ENCODE measurements around a stretch of chr12.

- RRBS = no CpG with 5 or more reads among the region's 3 CpGs
These were observed 13.0 kb upstream of the NOP2 start for GRCh38 chr12:6581038-6581541.

GRCh38 chr12:6605617-6606097 lies 1.5 kb downstream of the CHD4 start:
- RRBS = under 1% methylated on average over 3 of the region's 9 CpGs

DNA sequence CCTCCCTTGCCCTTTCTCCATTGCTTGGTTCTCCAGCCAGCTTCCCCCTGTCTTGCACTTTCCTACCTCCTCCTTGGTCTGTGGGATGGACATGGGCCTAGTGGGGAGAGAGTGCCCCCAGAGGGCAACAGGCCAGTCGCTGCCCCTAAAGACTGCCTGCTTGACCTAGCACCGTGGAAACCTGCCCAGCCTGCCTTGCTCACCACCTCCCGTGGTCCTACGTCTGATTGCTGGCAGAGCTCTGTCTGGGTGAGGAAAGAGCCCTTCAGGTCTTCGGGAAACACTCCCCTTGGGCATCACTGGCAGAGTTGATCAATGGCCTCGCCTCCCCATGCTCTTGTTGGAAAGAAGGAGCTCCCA lies 7.1 kb upstream of the CHD4 start:
- RRBS = no CpG with 5 or more reads among the region's 6 CpGs

- RRBS = no CpG with 5 or more reads among the region's 3 CpGs
These were observed 11.4 kb upstream of the CHD4 start for GRCh38 chr12:6618552-6619017.

- RRBS = no CpG with 5 or more reads among the region's 10 CpGs
These were observed 847 bp downstream of the ACRBP start for GRCh38 chr12:6646339-6646831.

DNA sequence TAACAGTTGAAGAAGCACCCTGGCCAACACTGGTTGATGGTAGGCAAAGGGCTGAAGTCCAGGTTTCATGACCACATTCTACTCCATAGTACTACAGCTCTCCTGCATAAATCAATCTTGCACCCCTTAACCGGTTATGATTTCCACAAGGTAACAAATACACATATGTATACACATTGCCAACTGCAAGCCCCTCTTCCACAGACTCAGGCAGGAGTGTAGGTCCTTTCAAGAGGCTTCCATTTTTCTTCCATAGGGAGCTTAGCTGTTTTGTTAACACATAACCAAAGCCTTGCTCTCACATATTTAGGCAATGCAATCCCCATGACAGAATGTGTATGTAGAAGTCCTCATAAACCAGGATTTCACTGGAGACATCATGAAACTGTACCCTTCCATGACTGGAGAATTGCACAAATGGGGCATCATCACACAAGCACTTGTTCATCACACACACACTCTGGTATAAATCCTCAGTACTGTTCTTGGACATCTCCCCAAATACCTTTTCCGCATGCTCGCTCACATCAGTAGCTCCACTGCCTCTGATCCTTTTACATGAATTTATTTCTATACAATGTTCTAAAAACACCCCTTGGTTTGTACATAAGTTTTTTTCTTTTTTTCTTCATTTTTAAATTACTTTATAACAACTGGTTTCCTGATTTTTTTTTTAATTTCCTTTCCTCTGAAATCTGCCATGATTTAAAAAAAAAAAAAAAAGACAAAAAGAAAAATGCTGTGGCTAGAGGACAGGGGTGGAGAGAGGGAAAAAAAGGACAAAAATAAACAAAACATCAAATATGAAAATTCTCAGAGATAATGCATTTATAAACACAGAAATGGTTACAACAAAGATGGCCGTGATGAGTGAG lies 3.2 kb upstream of the ING4 start:
- RRBS = no CpG with 5 or more reads among the region's 4 CpGs

GRCh38 chr12:6753326-6754549 lies 797 bp upstream of the MLF2 start:
- RRBS = no CpG with 5 or more reads among the region's 30 CpGs

DNA sequence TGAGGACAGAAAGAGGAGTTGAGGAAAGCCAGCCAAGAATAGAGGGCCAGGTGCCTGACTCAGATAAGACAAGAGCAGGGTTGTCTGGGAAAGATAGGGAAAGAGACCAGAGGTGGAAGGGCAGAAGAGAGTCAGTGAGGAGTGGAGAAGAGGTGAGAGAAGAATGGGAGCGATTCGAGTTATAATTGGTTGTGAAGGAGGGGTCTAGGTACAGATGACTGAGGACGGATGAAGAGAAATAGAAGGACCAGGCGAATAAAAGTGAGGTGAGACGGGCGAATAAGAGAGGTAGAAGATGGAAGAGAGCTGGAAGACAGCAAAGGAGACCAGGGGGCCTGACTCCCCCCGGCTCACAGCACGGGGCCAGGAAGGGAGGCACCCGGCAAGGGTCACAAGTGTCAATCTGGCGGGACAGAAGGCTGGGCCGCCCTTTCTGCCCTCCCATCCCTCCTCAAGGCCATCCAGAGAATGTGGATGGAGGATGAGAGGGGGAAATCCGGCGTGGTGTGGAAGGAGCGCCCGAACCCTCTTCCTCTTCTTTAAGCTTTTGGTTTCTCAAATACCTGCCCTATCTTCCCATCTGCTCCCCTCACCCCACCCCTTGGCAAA lies 686 bp upstream of the PTMS start:
- RRBS = 5% methylated on average over 2 of the region's 15 CpGs

DNA sequence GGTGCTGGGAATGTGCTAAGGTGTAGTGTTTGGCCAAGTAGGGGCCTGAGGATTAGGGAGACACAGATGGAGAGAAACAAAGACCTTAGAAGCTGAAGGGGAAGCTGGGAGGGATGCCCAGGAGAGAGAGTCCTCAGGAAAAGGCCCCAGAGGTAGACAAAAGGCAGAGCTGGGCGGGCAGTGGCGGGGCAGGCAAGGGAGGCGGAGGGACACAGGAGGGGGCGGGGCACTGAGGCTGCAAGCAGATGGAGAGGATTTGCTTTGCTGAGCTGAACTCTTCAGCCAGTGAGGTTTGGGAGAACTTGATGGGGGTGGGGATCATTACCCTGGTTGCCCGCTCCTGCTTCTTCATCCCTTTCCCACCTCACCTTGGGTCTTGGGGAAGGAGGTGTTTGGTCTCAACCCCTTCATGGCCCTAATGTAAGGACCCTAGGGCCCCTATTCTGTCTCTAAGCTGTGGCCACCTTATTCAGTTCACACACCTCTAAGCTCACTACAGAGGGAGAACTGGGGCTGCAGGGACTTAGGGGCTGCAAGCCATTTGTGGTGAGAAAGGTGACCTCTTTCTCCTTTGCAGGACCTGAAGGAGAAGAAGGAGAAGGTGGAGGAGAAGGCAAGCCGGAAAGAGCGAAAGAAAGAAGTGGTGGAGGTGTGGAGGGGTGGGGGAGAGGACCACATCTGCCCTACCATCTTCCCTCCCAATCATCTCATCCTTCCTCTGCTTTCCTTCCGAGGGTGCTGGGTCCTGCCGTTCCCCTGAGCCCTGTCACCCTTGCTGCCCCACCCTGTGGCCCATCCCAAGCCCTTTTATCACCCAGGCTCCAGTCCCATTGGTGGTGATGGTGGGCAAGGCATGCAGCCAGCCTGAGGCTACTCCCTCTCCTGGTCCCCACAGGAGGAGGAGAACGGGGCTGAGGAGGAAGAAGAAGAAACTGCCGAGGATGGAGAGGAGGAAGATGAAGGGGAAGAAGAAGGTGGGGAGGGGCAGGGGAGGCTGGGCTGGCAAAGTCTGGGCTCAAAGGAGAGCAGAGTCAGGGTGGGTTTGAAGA lies 3.0 kb upstream of the LAG3 start:
- RRBS = no CpG with 5 or more reads among the region's 11 CpGs

GRCh38 chr12:6792972-6793474 lies 3.7 kb downstream of the CD4 start:
- RRBS = no CpG with 5 or more reads among the region's 6 CpGs

GRCh38 chr12:6818835-6819575 lies 2.6 kb upstream of the GPR162 start:
- RRBS = no CpG with 5 or more reads among the region's 13 CpGs

GRCh38 chr12:6869514-6870195 lies 2.3 kb downstream of the TPI1 start:
- RRBS = no CpG with 5 or more reads among the region's 13 CpGs

DNA sequence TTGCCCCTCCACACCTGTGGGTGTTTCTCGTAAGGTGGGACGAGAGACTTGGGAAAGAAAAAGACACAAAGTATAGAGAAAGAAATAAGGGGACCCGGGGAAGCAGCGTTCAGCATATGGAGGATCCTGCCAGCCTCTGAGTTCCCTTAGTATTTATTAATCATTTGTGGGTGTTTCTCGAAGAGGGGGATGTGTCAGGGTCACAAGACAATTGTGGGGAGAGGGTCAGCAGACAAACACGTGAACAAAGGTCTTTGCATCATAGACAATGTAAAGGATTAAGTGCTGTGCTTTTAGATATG lies 12.7 kb upstream of the SPSB2 start:
- RRBS = no CpG with 5 or more reads among the region's 6 CpGs

- RRBS = no CpG with 5 or more reads among the region's 19 CpGs
These were observed 13.4 kb upstream of the SPSB2 start for GRCh38 chr12:6886174-6887133.

DNA sequence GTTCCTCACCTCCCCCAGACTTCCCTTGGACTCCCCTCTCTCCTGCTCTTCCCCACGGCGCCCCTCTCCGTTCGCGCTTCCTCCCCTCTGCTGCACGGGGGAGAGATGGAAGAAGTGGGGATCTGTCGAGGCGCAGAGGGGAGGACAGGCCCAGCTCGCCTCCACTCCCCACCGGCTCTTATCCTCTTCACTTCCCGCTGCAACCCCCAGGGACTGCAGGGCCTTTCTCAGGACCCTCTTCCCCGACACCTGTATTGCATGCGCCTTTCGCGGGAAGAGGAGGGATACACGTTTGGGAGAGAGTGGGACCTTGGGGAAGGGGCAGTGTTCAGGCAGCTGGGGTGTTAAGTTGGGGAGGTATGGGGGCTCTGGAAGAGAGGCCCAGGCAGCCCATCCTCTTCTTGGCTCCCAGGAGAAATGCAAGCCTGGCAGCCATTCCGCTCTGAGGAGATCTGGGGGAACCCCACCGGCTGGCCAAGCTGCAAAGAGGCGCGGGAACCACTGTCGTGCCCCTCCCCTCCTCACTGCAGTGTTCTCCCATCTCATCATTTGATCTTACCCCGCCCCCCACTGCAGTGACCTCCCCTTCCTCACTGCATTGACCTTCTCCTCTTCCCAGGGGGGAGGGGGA lies 759 bp downstream of the ENO2 start:
- RRBS = no CpG with 5 or more reads among the region's 22 CpGs

GRCh38 chr12:6927171-6927929 lies 409 bp upstream of the ATN1 start:
- RRBS = 2% methylated on average over 28 of the region's 49 CpGs

DNA sequence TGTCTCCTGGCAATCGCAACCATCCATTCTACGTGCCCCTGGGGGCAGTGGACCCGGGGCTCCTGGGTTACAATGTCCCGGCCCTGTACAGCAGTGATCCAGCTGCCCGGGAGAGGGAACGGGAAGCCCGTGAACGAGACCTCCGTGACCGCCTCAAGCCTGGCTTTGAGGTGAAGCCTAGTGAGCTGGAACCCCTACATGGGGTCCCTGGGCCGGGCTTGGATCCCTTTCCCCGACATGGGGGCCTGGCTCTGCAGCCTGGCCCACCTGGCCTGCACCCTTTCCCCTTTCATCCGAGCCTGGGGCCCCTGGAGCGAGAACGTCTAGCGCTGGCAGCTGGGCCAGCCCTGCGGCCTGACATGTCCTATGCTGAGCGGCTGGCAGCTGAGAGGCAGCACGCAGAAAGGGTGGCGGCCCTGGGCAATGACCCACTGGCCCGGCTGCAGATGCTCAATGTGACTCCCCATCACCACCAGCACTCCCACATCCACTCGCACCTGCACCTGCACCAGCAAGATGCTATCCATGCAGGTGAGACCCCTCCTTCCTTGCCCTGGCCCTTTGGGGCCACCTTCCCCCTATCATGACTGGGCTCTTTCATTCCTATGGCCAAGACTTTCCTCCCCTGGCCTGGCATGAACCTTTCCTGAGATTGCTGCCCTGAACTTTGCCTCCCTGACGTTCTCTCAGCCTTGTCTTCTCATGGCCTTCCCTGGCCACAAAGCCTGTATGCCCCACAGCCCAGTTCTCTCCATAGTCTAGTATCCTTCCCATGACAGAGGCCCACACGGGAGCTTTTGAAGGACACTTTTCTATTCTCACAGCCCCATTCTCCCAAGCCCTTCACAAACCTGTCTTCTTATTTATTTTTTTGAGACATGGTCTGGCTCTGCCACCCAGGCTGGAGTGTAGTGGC lies 4.9 kb upstream of the C12orf57 start:
- RRBS = 84% methylated on average over 7 of the region's 24 CpGs

GRCh38 chr12:6941331-6941817 lies 2.4 kb upstream of the C12orf57 start:
- RRBS = no CpG with 5 or more reads among the region's 15 CpGs

- RRBS = no CpG with 5 or more reads among the region's 22 CpGs
These were observed 889 bp downstream of the PTPN6 start for GRCh38 chr12:6951870-6952619.

GRCh38 chr12:6961797-6962131 lies 8.7 kb downstream of the PHB2 start:
- RRBS = 5% methylated on average over 4 of the region's 9 CpGs